Peripheral blood mononuclear cell (primary cell): ENCODE measurements around the genes CYP17A1, AS3MT, INA and CALHM1.

DNA sequence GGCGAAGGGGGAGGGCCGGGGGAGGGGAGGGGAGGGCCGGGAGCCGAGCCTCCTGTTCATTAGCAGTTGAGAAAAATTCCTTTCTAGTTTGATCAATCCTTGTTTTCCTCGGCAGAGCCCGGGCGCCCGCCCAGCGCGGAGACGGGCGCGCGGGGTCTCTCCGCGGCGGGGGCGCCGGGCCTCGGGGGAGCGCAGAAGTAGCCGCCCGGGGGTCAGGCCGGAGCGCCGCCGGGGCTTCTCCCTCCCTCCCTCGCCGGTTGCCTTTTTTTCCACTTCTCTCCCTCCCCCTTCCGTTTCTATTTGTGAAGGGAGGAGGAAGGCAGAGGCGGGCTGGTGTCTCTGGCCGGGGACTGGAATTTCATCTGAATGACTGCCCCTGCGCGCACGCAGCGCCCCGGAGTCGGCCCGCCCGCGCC, 702 bp upstream of the TRIM8 start:
- PRO-cap, 8 experiments: peak in 8 of 8 experiments; most common plus-strand start position 361 of the sequence (in 8); most common minus-strand start position 364 of the sequence (in 3)

DNA sequence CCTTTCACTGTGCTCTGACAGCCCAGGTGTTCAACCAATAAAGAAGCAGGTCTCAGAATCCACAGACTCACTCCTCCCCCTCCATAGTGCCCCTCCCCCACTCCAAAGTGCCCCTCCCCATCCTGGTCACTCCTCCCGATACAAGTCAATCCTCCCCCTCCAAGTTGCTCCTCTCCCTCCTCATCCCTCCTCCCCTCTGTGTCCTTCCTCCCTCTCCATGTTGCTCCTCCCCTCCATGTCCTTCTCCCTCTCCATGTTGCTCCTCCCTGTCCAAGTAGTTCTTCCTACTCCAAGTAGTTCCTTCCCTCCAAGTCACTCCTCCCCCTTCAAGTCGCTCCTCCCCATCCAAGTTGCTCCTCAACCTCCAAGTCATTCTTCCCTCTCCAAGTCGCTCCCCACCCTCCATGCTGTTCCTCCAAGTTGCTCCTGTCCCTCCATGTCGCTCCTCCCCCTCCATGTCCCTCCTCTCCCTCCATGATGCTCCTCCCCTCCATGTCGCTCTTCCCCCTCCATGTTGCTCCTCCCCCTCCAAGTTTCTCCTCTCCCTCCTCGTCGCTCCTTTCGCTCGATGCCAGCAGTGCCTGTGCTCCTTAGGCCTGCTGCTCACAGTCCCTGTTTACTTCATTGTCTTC, 8.7 kb upstream of the WBP1L start:
- PRO-cap, 8 experiments: no peak in any of the 8 experiments

GRCh38 chr10:102783618-102784049, 39.9 kb downstream of the WBP1L start:
- PRO-cap, 8 experiments: no peak in any of the 8 experiments

- PRO-cap, 8 experiments: no peak in any of the 8 experiments
These were observed 41.7 kb downstream of the CYP17A1 start for GRCh38 chr10:102795356-102796135.

- PRO-cap, 8 experiments: no peak in any of the 8 experiments
These were observed 23.0 kb downstream of the CYP17A1 start for GRCh38 chr10:102813994-102814878.

DNA sequence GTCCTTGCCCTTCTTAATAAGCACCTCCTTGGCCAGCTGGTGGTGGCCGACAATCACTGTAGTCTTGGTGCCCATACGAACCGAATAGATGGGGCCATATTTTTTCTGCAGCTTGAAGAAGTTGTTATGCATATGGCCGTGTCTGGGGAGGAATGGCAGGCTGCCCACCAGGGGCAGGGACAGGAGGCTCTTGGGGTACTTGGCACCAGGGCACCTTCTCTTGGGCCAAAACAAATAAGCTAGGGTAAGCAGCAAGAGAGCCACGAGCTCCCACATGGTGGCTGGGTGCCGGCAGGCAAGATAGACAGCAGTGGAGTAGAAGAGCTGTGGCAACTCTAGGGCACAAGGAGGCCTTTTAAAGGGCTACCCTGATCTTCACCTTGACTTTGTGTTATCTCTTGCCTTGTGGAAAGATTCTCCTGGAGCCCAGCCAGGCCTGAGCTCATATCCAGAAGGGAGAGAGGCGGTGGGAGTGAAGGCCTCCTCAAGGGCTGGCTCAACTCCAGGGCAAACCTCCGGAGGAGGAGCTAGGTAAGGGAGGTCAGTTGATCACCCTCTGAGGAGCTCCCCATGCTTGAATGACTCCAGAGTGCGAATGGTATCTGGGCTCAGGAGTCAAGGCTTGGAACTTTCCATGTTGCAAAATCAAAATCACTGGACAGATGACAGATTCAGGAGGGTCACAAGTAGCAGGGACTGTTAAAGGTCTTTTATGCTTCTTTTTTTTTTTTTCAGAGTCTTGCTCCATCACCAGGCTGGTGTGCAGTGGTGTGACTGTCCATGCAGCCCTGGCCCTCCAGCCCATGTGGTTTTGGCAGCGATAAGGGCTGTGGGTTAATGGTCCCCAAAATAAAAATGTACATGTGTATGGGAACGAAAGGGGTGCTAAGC, at the start of gene CYP17A1:
CYP17A1 (minus strand) TSS at position 328 of the 891 bp plus-strand sequence.
- PRO-cap, 8 experiments: no peak in any of the 8 experiments

DNA sequence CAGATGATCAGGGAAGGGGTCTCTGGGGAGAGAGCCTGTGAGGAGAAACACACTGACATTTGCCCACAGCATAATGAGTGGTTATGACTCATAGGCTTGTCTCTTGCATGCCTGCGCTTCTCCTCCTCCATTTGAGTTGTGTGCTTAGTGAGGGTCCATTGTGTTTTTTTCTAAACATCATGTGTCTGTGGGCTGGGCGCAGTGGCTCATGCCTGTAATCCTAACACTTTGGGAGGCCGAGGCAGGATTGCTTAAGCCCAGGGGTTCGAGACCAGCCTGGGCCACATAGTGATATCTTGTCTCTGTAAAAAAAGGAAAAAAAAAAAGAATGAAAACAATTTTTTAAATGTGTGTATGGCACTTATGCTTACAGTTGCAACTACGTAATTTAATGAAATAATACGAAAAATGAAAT, 2.0 kb downstream of the BORCS7 start:
- PRO-cap, 8 experiments: no peak in any of the 8 experiments

GRCh38 chr10:102869023-102870347, at the start of gene AS3MT:
AS3MT (plus strand) TSS chr10:102869470.
- PRO-cap, 8 experiments: no peak in any of the 8 experiments

GRCh38 chr10:103013330-103013843, 95.3 kb downstream of the CNNM2 start:
- PRO-cap, 8 experiments: no peak in any of the 8 experiments

DNA sequence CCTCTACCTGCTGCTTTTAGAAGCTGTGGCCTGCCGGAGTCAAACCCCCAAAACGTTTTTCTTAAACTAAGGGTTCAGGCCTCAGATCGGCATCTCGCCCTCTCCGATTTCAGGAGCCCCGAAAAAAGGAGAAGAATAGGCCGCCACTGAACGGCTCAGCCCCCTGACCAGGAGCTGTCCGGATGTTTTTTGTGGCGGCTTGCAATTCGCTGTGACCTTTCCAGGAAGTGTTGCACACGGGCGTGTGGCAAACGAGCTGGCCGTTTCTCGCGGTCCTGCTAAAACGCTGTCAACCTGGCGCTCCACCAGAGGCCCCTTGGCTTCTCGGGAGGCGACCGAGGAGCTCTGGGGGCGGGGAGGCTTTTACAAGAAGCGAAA, 684 bp downstream of the NT5C2 start:
- PRO-cap, 8 experiments: peak in 8 of 8 experiments; most common plus-strand start position 308 of the sequence (in 8); most common minus-strand start position 127 of the sequence (in 7)

GRCh38 chr10:103232257-103232633, 13.4 kb upstream of the RPEL1 start:
- PRO-cap, 8 experiments: no peak in any of the 8 experiments

GRCh38 chr10:103276543-103277261, at the start of gene INA:
INA (plus strand) TSS chr10:103277138.
- PRO-cap, 8 experiments: no peak in any of the 8 experiments

- PRO-cap, 8 experiments: no peak in any of the 8 experiments
These were observed 6.5 kb downstream of the TAF5 start for GRCh38 chr10:103374406-103374632.

DNA sequence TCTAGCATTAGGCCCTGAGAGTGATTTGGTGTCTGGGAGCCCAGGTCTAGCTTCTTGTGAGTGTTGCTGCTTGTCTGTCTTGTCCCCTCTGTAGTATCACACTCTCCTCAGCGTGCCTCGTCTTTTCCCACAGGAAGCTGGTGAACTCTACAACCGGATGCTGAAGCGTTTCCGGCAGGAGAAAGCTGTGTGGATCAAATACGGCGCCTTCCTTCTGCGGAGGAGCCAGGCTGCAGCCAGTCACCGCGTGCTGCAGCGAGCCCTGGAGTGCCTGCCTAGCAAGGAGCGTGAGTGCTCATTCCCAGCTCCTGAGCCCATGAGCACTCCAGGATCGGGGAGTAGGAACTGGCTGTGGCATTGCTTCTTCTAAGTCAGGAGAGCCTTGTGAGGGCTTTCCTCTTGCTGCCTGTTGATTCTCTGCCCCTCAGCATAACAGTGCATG, 8.4 kb downstream of the CALHM2 start:
- PRO-cap, 8 experiments: no peak in any of the 8 experiments

GRCh38 chr10:103458587-103459202, at the start of gene CALHM1:
CALHM1 (minus strand) TSS chr10:103458900.
- PRO-cap, 8 experiments: no peak in any of the 8 experiments

DNA sequence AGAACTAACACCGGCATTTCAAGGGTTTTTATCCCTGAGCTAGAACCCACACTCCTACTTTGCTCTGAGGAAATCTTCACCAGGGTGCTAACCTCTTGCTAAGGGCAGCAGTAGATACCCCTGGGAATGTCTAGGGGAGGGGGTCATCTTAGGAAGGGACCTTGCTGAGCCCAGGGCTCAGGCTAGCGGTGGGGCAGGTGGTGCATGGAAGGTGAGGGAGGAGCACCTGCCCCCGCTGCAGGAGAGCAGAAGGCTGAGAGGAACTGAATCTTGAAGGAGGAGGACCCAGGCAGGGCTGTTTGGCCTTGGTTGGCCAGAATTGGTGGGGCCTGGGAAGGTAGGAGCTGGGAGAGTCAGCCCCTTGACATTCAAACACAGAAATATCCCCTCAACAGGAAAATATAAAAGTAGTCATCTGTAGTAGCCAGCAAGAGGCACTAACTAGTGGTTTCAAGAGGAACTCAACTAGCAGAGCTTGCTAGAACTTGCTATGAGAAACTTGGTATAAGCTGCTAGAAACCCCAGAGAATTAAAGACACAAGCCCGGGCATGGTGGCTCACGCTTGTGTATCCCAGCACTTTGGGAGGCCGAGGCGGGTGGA, 7.0 kb downstream of the CALHM3 start:
- PRO-cap, 8 experiments: peak in 1 of 8 experiments; most common minus-strand start position 265 of the sequence (in 1)

GRCh38 chr10:103494146-103494883, 810 bp downstream of the NEURL1 start:
- PRO-cap, 8 experiments: no peak in any of the 8 experiments

DNA sequence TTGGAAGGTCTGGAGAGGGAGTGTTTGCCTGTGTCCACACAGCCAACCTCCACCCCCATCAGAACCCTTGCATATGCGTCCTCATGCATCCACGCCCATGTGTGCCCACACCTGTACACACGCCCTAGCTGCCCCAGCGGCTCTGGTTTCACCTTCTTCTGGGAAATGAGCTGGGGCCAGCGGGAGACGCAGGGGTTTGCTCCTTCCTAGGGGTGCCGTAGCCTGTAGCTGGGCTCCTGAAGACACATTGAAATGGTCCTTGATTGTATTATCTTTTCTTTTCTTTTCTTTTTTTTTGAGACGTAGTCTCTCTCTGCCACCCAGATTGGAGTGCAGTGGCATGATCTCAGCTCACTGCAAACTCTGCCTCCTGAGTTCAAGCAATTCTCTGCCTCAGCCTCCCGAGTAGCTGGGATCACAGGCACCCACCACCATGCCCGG, 64.1 kb downstream of the NEURL1 start:
- PRO-cap, 8 experiments: no peak in any of the 8 experiments

DNA sequence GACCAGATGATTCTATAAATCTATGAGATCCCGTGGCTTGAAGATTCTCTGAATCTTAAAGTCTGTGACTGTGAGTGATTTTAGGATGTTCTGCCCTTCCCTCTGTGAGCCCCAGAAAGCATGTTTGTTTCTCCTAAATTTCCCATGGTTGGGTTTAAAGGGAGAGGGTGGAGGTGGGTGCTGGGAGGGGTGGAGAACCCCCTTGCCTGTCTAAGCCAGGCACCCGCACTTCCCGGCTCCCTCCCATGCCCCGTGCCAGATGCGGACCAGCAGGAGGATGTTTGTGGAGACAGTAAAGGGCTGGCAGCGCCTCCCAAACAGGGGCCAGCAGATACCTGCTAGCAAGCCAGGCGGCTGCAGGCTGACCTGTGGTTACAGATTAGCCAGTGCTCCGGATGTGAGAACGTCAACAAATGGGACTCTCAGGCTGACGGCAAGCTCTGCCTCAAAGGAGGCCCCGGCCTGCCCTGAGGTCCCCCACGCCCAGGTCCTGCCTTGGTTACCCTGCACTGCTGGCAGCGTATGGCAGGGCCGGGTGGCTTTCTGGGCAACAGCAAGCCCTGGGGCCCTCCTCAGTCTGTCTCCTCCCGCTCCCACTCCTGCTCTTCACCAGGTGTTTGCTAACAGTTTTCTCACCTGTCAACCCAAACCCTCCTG, 85.2 kb downstream of the NEURL1 start:
- PRO-cap, 8 experiments: no peak in any of the 8 experiments

- PRO-cap, 8 experiments: no peak in any of the 8 experiments
These were observed 103.5 kb downstream of the NEURL1 start for GRCh38 chr10:103596799-103597516.